Metastatic Breast Carcinoma in the Ovary (tissue), 3 donors: ENCODE data around the genes SRP9 and LEFTY2.

GRCh38 chr1:225677275-225677712 is 24.4 kb upstream of the ENAH start:
- PRO-cap, 3 experiments = no peak in any of the 3 experiments

GRCh38 chr1:225776643-225777973 is at the start of gene SRP9:
Gene SRP9 (plus strand): TSS chr1:225777826.
- PRO-cap, 3 experiments = peak in 3 of 3 experiments; most common plus-strand start chr1:225777826 (in 1); most common minus-strand start chr1:225777417 (in 2)

DNA sequence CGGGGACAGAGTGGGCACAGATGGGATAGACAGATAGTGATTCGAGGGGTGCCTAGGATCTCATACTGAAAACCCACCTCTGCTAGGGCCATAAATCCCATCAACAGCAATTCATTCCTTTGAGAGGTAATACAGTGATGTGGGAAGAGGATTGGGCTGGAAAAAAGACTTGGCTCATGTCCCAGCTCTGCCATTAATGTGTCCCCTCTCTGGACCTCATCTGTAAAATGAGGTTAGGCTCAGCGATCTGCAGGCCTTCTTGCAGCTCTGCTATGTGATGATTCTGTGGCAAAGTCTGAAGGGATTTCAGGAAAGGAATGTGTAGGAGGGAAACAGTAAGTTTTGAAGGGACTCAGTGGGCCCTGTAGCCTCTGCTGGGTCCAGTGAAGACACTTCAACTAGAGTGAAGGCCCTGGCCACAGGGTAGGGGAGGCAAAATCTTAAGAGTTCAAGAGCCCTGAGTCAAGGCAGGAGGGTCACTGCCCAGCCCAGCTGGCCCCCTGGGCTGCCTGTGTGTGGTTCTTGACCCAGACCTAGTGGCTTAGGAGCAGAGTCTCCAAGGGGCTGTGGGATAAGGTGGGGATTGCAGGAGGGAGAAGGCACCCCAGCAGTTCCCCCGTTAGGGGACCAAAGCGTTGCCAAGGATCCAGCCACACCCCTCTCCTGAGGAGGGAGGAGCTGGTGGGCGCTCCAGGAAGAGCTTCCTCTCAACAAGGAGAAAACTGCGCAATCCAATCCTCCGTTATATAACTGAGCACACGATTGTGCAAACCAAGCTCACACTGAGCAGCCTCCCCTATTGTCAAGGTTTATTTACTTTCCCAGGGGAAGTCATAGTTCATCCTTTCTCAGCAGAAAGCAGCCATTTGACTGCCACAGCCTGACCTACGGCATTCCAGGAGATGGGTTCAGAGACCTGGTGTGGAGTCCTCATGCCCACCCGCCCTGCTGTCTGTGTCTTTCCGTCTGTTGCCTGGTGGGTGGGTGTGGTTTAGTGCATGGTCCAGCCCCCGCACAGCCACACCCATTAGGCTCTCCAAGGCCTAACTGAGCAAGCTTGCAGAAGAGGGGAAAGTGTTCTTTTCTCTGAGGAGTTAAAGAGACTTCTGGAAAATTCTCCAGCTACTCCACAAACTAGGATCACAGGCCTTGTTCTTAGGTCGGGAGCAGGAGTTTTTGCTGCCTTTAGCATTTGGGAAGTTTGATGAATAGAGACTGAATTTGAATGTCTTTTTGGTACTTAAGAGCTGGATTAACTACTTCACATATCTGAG is 3.3 kb downstream of the EPHX1 start:
- PRO-cap, 3 experiments = peak in 2 of 3 experiments; most common plus-strand start position 893 of the sequence (in 1); most common minus-strand start position 752 of the sequence (in 1)

- PRO-cap, 3 experiments = peak in 1 of 3 experiments; most common plus-strand start chr1:225822850 (in 1)
Observed at GRCh38 chr1:225822296-225823145, 12.6 kb downstream of the EPHX1 start.

DNA sequence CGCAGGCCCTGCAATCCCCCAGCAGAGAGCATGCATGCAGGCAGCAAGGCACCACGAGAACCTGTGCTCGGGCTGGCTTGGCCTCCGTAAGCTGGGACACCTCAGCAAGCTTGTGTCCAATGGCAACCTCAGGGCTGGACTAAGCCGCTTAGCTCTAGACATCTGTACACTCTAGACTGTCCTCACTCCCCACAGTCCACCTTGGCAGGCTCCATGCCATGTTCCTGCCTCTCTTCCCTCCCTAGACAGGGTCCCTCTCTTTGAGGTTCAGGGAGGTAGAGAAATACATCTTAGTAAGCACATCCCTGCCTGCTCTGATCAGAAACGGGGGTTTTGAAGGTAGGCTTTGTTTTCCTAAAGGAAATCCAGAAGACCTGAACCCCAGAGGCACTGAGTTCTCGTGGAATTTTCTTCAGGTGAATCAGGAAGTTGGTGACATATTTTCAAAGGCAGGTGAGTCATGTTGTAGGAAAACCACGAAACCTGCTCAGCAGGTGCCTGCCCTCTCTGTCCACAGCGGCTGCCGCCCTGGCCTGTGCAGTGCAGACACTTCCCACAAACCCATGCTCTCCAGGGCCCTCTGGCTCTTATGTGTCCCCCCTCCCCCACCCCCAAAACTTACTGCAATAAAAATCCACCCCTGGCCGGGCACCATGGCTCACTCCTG is 6.9 kb downstream of the TMEM63A start:
- PRO-cap, 3 experiments = peak in 3 of 3 experiments; most common plus-strand start position 185 of the sequence (in 3); most common minus-strand start position 63 of the sequence (in 3)

DNA sequence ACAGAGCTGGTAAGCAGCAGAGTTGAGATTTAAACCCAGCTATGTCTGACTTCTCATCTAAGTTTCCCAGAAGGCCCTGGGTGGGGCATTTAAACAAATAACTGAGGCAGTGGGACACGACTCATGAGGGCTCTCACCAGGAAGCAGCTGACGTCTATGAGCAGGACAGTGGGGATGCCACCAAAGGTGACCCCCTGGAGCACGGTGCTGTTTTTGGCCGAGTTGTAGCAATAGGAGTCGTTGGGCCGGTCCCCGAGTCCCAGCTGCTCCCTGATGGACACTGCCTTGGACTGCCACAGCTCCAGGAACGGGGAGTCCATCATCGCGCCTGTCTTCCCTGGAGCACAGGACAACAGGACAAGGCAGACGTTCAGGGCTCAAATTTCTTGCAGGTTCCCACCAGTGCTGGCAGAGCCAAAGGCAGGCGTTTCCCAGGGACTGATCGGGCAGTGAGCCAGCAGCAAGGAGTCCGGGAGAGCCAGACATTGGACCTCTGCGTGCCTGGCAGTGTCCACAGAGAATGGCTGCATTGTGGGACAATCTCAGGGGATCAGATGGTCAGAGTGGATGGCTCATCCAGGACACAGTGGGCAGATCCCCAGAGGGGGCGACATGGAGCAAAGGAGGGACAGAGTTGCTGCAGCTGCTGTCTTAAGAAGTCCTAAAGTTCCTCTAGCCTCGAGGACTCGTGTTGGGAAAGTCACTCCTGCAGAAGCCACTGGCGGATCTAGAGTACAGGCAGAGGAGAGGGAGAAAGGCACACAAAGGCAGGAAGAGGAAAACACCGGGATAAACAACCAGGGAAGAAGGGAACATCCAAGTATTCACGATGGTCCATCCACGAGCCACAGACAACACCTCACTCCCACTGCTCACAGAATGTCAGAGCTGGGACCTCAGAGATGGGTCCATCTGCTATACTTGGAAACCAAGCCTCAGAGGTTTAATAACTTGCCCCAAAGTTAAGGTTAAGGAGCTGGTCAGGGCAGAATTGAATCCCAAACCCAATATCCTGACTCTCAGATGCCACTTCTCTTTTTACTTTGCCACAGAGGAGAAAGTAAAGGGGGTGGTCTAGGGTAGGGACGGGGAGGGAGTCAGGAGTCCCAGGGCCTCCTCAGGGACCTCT is 4.6 kb downstream of the TMEM63A start:
- PRO-cap, 3 experiments = peak in 2 of 3 experiments; most common plus-strand start position 457 of the sequence (in 1); most common minus-strand start position 292 of the sequence (in 1)

- PRO-cap, 3 experiments = no peak in any of the 3 experiments
Observed at GRCh38 chr1:225889657-225890211, 788 bp upstream of the LEFTY1 start.

GRCh38 chr1:225890754-225891130 is 1.8 kb upstream of the LEFTY1 start:
- PRO-cap, 3 experiments = no peak in any of the 3 experiments

DNA sequence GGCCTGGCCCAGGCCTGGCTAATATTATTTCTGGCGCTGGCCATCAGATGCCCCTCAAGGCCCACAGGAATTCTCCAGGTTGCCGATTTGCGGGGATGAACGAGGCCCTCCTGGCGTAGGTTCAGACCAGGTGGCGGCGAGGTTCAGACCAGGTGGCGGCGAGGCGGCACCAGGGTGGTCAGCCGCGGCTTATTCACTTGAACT is 425 bp upstream of the PYCR2 start:
- PRO-cap, 3 experiments = no peak in any of the 3 experiments

DNA sequence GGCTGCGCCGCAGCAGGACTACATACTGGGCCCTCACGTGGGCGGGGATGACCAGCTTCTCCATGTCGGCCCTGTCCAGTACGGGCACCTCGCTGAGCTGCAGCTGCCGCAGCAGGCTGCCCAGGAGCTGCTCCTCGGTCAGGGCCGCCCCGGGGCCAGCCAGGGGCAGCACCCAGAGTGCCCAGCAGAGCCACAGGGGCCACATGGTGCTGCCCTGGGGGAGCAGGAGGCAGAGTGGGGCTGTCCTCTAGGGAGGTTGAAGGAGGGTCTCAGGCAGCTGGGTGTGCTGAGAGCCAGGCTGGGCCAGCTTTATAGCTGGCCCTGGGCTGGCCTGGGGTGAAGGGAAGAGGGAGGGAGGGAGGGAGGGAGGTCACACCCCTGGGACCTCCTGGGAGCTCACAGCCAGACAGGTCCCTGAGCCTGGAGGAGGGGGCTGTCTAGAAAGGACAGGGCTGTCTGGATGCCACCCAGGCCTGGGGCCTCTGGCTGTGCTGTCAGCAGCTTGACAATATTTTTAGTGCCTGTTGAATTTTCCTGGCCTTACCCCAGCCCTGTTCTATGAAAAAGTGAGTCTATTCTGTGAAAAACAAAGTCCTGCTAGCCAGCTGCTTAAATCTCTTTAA is at the start of gene LEFTY2:
Gene LEFTY2 (minus strand): TSS at position 285 of the 623 bp plus-strand sequence.
- PRO-cap, 3 experiments = no peak in any of the 3 experiments

DNA sequence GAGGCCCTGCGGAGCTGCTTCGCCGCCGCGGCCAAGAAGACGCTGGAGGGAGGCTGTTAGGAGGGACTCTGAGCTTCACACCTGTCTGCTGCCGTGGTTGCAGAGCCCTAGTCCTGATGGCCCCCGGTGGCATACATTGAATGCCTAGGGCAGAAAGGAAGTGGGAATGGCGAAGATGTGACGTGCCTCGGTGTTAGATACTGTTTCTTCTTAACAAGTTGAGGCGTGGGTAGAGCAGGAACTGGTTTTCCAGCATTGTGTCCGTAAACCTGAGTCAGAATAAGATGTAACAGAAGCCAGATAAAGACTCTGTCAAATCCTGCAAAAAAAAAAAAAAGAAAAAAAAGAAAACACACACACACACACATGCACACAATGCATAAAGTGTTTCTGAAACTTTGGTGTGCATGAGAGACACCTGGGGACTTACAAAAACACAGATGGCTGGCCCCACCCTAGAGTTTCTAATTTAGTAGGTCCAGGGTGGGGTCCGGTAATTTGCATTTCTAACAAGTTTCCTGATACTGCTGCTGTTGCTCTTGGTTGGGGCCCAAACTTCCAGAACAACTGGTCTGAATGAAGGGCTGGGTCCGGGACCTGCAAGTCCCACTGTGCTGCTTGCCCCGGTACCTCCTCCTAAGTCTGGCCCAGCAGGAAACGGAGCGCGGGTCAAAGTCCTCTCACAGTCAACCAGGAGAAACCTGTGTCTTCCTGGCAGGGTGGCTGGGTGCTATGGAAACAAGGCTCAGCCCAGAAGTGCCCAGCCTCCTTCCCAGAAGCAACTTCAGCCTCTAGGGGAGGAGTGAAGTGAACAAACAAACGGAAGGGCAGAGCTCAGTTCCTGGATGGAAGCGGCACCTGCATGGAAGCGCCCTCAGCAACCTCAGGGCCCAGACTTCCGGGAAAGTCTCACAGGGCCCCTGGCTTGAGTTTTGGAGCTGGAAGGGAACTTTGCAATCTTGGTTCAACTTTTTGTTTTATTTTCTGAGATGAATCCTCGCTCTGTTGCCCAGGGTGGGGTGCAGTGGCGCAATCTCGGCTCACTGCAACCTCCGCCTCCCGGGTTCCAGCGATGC is 58.9 kb downstream of the ACBD3 start:
- PRO-cap, 3 experiments = peak in 3 of 3 experiments; most common plus-strand start position 837 of the sequence (in 3); most common minus-strand start position 644 of the sequence (in 3)

- PRO-cap, 3 experiments = peak in 2 of 3 experiments; most common plus-strand start chr1:226135217 (in 2); most common minus-strand start chr1:226134893 (in 1)
Observed at GRCh38 chr1:226134618-226135746, 51.6 kb downstream of the ACBD3 start.

DNA sequence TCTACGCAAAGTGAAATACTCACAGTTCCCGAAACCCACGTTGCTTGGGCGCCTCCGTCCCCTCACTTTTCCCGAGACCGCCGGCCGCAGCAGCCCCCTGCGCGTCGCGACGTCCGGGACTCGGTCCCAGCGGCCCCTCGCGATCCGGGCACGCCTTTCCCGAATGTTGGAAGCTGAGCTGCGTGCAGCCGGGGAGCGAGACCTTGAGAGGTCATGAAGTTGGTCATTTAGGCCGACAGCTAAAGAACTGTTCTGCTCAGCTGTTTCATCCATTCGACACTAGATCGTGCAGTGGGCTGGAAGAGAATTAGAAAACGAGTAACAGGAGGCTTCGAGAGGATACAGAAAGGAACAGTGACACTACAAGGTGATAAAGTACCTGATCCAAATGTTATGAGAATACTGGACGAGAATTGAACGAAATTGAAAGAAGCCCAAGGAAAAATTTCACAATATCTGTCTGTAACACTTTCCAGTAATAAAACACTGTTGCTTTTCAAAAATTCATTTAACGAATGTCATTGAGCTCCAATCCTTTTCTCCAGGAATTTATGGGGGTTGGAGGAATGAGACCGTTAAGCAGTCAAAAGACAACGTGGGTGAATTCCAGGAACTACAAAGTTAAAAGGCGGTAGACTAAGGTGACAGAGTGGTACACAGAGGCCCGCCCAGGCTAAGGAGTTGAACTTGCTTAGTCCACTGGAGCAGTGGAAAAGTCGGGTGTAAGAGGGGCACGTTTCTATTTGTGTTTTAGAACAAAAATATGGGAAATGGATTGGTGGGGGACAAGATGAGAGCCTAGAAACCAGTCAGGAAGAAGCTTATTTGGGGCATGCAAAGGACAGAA is 862 bp upstream of the LIN9 start:
- PRO-cap, 3 experiments = no peak in any of the 3 experiments

- PRO-cap, 3 experiments = no peak in any of the 3 experiments
Observed at GRCh38 chr1:226637060-226637627, 88.6 kb downstream of the STUM start.

DNA sequence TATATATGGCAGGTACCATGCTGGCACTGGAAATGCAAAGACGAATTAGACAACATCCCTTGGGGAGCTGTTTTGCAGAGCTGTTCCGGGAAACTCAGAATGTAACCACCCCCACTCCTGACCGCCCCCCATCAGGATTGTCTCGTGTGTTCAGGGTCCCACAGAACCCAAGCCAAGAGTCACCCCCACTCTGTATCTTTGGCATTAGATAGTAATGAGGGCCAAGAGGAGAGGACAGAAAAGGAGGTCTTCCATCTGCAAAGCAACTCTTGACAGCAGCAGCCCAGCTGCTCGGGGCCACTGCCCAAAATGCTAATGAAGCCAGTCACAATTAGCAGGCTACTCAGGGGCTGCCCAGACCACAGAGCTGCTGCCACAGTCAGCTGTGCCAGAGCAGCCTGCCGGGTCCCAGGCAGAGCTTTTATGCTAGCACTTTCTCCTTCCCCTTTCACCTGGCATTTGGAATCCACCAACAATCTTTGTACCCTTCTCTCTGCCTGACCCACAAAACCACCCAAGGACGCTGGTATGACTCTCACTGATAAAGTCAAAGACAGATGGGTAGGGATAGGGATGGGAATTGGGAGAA is 50.7 kb downstream of the ITPKB start:
- PRO-cap, 3 experiments = no peak in any of the 3 experiments

GRCh38 chr1:226690338-226691197 is 48.5 kb downstream of the ITPKB start:
- PRO-cap, 3 experiments = peak in 1 of 3 experiments; most common plus-strand start chr1:226690641 (in 1); most common minus-strand start chr1:226690494 (in 1)

- PRO-cap, 3 experiments = peak in 1 of 3 experiments; most common plus-strand start chr1:226717465 (in 1)
Observed at GRCh38 chr1:226717130-226717760, 21.8 kb downstream of the ITPKB start.

GRCh38 chr1:226904012-226904585 is 33.7 kb downstream of the PSEN2 start:
- PRO-cap, 3 experiments = no peak in any of the 3 experiments

DNA sequence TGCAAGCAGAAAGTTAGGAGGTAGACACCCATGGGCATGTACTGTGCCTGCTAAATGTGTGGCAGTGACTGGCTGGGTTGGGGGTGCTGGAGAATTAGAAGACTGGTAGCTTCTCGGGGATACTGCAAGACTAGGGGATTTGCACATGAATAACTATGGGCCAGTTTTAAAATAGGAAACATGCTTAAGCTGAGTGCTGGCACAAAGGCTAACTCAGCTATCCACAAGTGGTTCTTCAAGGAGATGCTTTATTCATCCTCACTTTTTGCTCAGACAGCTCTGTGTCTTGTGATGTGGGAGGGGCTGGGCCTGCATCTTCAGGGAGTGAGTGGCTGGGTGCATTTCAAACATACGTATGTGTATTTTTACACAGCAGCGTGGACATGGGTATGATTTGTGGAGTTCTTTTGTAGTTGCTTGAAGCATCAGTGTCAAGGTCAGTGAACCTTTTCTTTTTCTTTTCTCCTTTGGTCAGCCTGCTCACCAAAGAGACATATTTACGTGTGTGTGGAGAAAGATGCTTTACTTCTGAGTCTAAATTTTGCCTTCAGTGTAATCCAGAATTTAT is 2.3 kb downstream of the COQ8A start:
- PRO-cap, 3 experiments = no peak in any of the 3 experiments

DNA sequence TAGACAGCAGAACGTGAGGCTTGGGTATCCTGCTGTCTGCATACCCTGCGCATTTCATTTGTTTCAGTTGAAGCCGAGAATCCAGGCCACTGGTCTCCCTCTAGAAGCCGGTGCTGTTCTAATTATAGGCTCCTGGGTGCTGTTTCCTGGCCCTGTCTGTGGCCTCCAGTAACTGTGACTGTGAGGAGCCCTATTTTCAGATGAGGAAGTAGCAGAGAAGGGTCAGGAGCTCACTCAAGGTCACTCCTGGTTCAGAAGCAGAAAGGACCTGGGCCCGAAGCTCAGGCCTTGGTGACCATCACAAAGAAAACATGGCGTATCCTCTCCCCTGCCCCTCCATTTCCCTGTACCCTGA is 24.0 kb downstream of the COQ8A start:
- PRO-cap, 3 experiments = no peak in any of the 3 experiments